ENCODE data around the gene EPDR1.

- PRO-cap, result no peak
Observed at GRCh38 chr7:36659000-36659681, 65.2 kb downstream of the AOAH start.

- PRO-cap, result no peak
Observed at GRCh38 chr7:36720995-36721851, 3.1 kb downstream of the AOAH start.

DNA sequence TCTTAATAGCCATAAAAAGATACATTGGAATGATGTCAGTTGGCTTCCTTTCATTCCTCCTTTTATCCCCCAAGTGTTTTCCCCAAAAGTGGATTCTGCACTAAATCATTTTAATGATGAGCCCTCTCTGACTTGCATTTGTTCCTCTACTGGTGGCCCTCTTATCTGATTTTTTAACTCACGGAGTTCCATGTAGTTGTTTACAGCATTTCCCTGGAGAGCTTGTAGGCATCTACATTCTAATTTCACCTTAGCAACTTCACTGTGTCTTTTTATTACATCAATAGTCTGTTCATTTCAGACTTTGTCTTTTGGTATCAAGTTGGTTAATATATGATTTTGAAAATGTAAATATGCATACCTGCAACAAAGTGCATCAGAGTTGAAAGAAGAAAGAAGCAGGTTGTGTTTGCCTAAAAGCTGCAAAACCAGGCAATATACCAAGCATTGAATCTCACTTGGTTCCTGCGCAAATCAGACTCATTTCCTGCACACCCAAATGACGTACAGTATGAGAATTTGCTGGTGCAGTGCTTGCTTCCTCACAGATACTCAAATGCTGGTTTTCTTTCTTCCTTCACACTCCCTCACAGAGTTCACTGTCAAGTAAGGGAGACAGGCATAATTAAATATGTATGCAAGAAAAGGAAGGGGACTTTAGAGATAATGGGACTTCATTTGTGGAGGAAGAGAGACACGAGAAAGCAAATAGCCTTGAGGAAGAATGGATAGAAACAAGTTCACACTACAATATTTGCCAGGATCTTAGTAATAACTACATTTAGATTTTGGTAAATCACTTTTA is 56.6 kb upstream of the AOAH start:
- PRO-cap, result no peak

DNA sequence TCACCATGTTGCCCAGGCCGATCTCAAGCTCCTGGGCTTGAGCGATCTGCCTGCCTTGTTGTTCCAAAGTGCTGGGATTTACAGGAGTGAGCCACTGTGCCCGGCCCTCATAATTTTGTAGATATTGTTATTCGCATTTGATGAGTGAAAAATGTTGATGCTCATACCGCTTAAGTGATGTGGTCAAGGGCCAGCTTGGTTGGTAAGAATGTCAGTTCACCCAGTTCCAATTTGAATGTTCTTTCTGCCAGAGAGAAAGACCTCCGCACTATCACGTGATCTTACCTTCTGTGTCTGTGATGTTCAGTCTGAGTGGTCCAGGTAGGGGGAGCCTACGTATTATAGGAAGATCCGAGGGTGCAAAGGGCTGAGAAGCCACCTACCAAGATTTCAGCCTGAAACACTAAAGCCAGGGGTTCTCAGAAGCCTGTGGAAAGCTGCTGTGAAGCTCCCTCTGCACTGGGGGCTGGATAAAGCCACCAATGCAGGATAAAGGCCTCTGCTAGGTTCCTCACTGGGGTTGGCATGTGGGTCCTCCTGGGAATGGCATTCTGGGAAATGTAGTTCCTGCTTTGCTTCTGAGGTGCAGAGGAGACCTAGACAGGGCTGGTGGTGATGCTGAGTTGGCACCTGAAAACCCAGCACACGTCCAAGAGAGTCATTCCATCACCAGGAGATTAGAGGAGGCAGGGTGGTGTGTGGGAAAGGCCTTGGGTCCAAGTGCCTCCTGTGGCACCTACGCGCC is 64.6 kb upstream of the AOAH start:
- PRO-cap, result no peak

- PRO-cap, result unidirectional peak, plus-strand start at chr7:37342890
Observed at GRCh38 chr7:37342478-37343530, 105.9 kb downstream of the ELMO1 start.

- PRO-cap, result no peak
Observed at GRCh38 chr7:37354344-37355155, 94.1 kb downstream of the ELMO1 start.

GRCh38 chr7:37438794-37439405 is 9.8 kb downstream of the ELMO1 start:
- PRO-cap, result no peak

- PRO-cap, result no peak
Observed at GRCh38 chr7:37617287-37618405, 65.9 kb upstream of the GPR141 start.

DNA sequence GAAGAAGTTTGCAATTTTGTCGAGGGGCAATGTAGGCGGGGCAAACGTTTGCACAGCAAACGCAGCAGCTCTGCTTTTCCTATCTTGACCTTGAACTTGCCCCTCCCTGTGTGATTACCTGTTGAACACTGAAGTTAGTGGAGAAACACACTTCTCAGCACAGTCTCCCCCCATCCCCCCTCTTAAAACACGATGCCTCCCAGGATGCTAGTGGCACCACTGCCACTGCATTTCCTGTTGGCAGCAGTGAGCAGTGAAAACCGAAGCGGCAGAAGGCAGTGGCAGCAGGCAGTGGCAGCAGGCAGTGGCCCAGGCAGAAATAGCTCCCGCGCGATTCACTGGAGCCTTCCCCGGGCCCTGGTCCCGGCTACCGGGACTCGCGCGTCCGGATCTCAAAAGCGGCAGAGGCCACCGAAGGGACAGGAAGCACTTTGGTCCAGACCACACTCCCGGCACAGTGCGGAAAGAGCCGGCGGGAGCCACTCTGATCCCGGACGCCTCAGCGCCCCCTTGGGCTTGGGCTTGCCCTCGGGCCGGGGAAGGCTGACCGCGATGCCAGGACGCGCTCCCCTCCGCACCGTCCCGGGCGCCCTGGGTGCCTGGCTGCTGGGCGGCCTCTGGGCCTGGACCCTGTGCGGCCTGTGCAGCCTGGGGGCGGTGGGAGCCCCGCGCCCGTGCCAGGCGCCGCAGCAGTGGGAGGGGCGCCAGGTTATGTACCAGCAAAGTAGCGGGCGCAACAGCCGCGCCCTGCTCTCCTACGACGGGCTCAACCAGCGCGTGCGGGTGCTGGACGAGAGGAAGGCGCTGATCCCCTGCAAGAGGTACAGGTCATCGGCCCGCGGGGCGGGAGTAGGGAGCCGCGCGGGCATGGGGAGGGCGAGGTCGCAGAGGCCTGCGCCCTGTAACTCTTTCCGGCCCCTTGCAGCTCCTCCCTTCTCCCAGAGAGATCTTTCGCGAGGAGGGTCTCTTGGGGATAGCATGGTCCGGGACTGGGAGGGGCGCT is at the start of gene EPDR1:
TSS of gene EPDR1 (plus strand) at position 253 of the 1,003 bp plus-strand sequence.
- PRO-cap, result no peak

- PRO-cap, result no peak
Observed at GRCh38 chr7:37921391-37921820, 966 bp downstream of the EPDR1 start.

- PRO-cap, result no peak
Observed at GRCh38 chr7:38331813-38332318, 153.8 kb downstream of the STARD3NL start.

DNA sequence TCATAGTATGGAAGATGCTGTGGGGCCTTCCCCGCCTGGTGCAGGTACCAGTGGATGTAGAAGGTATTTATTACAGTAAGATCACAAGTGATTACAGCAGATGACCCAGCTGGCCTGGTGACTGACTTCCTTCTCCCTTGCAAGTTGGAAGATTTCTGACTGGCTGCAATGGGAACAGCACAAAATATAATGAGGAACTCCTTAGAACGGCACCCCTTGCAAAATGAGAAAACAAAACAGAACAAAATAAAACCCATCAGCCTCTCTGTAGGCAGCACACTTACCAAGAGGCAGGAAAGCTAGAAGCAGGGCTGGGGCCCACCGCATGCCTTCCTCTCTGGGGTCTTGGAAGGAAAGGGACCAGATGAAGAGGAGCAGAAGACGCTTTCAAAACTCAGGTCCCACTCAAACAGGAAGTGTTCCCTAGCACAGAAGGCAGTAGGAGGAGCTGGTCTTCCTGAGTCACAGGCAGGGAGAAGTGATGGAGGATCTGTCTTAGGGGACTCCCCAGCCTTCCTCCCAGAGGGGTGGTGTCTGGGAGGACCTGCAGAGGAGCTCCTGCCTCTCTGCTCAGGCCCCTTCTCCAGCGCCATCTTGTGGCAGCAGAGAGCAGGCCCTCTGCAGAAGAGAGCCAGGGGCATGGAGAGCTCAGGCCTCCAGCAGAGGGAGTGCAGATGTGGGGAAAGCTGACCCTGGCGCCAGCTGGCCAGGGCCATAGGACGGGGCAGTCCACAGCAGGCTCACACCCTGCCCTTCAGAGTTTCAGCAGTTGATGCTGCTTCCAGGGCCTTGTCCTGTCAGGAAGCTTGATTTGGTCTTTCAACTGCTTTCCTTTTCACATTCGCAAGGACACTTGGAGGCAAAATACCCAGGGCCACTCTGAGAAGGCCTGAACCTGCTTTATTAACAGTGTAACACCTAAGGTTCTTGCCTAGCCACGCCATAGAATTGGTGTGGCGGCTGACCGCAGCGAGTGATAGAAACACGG is 157.4 kb downstream of the STARD3NL start:
- PRO-cap, result no peak

- PRO-cap, result no peak
Observed at GRCh38 chr7:38341088-38342089, 163.3 kb downstream of the STARD3NL start.

- PRO-cap, result no peak
Observed at GRCh38 chr7:38672643-38673038, 41.5 kb upstream of the AMPH start.

GRCh38 chr7:39624952-39625433 is 1.6 kb downstream of the RALA start:
- PRO-cap, result no peak

GRCh38 chr7:39725670-39726168 is 102.3 kb downstream of the RALA start:
- PRO-cap, result no peak

- PRO-cap, result no peak
Observed at GRCh38 chr7:39833076-39833618, 116.9 kb upstream of the CDK13 start.

GRCh38 chr7:40015578-40016057 is 65.6 kb downstream of the CDK13 start:
- PRO-cap, result no peak

DNA sequence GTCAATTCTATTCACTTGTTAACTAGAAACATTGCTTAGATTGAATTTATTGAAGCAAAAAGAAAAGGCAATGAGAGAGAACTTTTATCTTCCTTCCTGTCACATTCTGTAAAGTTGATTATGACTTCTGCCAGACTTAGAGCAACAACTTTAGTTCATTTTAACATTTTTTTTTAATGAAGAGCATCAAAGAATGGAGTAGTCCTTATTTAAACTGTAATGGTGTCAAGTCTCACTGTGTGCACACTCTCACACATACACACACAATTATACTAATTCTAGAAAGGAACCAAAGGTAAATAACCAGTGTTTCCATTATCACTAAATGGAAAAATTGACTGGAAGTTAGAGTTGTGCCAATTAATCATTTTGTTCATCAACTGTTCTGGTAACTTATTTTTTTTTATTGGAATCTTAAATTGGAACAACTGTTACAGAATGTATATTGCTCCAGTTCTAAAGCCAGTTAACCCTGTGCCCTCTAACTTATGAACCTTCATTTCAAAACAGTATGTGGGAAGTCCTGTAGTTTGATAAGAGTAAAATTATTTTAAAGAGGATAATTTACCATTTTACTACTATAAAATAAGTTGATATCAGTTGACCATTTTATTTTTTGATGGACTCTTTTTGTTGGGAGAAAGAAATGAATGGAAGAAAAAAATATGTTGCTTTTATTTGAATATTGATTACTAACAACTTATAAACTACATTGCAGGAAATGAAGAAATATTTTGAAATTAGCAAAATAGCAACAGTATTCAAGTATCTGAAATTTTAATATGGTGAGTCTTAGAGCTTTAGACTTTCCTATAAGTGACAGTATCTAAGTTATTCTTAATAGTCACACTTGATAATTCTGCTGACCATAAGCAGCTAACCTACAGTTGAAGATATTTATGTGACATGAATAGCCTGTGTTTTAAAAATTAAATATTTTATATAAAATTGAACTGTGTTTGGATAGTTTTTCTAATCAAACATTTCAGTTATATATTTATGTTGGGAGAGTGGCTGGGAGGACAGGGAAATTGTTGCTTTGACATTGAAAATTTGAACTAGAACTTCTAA is 37.9 kb downstream of the MPLKIP start:
- PRO-cap, result no peak

DNA sequence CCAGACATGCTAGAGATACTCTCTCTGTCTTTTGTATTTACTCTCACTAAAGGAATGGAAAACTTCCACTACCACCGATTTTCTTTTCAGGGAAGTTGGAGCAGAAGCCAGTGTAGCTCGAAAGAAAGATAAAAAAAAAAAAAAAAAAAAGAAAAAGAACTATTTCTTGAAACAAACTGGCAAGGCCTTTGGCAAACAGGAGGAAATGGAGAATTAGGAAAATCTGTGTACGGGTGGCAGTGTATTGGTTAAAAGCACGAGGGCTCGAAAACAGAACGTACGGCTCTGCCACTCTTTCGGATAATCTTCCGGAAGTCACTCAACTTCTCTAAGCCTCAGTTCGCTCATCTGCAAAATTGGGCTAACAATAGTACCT is 677 bp downstream of the MPLKIP start:
- PRO-cap, result no peak